ENCODE data around the genes PTGES3L, RPL27, RND2 and MEOX1.

GRCh38 chr17:42490316-42490741, 31.7 kb downstream of the ATP6V0A1 start:
- RRBS = no CpG with 5 or more reads among the region's 1 CpG

- RRBS = no CpG with 5 or more reads among the region's 8 CpGs
Measured at GRCh38 chr17:42526080-42526558, 9.9 kb upstream of the NAGLU start.

DNA sequence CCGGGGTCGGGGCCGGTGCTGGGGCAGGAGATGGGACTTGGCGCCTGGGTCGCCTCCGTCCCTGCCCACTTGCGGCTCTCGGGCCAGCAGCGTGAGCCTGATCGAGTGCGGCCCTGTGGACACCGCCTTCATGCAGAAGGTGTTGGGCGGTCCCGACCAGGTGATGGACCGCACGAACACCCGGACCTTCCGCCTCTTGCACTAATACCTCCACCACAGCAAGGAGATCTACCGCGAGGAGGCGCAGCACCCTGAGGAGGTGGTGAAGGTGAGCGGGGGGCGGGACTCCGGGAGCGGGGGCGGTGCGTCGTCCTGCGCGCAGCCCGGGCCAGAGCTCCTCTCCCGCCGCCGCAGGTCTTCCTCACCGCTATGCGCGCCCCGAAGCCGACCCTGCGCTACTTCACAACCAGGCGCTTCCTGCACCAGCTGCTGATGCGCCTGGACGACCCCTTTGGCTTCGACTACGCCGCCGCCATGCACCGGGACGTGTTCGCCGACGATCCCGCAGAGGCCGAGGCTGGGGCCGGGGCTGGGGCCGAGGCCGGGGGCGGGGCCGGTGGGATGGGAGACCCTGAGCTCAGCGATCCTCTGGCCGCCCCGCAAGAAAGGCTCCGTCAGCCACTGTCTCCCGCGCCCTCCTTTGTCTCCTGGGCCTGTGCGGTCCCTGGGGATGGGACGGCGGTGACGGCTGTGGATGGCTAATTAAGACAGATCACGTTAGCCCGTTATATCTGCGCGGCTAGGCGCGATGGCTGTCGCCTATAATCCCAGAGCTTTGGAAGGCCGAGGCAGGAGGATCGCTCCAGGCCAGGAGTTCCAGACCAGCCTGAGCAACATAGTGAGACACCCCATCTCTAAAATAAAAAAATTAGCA, 4.4 kb upstream of the HSD17B1 start:
- RRBS = 17% methylated on average over 19 of the region's 78 CpGs

DNA sequence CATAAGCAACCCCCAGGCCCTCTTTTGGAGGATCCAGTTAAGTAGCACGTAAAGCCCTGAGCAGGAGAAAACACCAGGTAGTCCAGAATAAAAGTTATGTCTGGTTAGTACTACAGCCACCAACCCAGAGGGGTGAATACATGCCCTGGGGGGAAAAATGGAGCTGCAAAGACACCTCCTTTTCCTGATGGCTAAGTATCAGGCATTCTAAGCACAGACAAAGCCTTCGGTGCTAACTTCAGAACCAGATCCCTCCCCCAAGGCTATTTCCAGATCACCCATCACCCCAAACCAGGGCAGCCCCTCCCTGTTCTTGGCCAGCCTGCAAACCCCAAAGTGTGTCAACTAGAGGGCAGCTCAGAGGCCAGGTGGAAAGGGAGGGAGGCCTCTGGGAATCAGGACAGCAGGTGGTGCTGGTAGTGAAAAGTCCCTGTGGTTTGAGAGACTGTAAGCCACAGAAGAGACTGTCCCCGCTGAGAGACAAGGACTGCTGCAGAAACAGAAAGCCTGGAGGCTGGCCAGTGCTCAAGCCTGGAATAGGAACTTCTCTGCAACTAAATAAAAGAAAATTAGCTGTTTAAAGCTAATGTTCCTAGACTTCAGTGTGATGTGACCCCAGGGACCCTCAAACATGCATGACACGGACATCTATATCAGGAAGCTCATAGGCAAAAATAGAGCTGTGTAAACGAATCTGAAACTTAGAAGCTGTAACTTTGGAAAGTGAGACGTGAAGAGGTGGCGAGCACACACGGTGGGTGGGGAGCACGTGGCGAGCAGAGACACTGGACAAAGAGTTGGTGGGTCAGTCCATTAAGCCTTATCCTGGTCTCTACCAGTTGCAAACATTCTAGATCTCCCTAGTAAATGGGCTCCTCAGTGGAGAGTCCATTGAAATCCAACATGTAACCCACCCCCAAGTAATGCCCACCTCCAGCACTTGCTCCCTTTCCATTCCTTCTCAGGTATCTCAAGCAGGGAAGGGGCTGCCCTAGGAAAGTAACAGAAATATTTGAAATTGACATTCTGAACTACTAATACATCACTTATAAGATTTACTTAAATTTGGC, 9.2 kb downstream of the TUBG1 start:
- RRBS = no CpG with 5 or more reads among the region's 10 CpGs

GRCh38 chr17:42677684-42678924, 1.3 kb upstream of the PLEKHH3 start:
- RRBS = 0% methylated on average over 2 of the region's 58 CpGs

GRCh38 chr17:42809895-42810879, 11.5 kb downstream of the CNTD1 start:
- RRBS = no CpG with 5 or more reads among the region's 3 CpGs

- RRBS = no CpG with 5 or more reads among the region's 11 CpGs
Measured at GRCh38 chr17:42979381-42979751, 514 bp downstream of the PTGES3L start.

DNA sequence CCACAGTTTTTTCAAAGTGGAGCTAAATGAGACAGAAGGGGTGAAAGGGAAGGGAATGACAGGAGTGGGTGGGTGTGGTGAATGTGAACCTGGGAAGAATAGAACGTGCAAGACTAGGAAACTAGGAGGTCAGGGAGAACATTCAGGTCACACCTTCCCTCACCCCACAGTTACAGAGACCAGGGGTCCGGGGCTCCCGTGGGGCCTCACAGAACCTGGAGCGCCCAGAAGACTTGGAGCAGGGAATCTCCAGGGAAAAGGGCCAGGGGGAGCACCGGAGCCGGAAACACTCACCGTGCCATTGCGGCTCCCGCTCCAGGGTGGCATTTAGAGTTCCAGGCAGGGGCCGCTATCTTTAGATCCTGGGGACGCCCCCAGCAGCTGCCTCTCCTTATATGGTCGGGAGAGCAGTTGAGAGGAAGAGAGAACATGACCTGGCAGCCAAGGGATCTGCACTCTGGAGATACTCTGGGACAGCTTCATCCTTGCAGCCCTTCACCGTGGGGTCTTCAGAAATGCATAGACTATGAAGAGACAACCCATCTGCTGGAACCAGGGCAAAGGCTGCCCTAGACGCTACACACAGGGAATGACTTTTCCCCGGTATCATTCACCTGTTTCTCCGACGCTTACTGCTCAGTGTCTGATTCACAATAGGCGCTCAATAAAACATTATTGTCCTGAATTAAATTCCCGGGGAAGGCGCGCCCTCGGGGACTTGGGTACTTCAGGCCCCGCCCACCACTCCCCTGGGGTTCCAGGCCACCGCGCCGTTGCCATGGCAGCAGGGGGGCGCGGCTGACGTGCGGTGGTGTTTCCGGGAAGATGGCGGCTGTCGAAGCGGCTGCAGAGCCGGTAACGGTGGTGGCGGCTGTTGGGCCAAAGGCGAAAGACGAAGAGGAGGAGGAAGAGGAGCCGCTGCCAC, at the start of gene PTGES3L:
Gene PTGES3L (minus strand): TSS at position 329 of the 925 bp plus-strand sequence.
- RRBS = 5% methylated on average over 20 of the region's 40 CpGs

DNA sequence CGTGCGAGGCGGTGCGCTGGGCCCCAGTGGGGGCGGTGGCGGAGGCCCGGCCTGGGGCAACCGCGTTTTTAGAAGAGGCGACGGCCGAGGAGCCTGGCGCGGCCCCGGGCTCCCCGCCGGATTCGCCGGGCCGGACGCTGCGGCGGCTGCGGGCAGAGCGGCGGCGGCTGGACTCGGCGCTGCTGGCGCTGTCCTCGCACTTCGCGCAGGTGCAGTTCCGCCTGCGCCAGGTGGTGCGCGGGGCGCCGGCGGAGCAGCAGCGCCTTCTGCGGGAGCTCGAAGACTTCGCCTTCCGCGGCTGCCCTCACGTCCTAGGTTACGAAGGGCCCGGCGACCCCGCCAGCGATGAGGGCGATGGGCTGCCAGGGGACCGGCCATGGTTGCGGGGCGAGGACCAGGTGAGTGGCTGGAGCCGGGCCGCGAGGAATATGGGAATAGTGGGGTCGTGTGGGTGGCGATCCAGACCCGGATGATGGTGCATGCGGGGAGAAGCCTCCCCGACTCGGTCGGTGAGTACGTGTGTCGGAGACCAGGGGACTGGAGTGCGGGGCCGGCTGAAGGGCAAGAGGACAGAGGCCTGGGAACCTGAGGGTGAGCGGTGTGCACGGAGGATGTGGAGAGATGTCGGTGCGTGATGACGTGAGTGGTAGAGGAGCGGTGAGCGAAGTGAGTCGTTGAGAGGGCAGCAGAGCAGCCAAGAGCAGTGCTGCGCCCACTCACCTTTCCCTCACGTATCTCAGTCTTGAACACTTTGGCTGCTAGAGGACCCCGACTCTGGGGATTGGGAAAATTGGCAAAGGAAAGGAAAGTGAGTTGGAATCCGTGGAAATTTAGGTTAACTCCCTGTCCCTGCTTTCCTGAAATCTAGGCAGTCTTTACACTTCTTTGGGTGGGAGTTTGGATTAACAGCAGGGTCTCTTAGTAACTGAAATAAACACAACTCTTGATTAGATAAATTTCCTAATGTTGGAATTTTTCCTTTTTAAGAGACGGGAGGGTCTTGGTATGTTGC, 618 bp downstream of the RUNDC1 start:
- RRBS = 1% methylated on average over 41 of the region's 83 CpGs

GRCh38 chr17:42997833-42999080, at the start of gene RPL27:
TSS of gene RPL27 (plus strand) at chr17:42998419.
- RRBS = 2% methylated on average over 20 of the region's 53 CpGs

GRCh38 chr17:43018477-43019054, 3.6 kb downstream of the VAT1 start:
- RRBS = no CpG with 5 or more reads among the region's 8 CpGs

DNA sequence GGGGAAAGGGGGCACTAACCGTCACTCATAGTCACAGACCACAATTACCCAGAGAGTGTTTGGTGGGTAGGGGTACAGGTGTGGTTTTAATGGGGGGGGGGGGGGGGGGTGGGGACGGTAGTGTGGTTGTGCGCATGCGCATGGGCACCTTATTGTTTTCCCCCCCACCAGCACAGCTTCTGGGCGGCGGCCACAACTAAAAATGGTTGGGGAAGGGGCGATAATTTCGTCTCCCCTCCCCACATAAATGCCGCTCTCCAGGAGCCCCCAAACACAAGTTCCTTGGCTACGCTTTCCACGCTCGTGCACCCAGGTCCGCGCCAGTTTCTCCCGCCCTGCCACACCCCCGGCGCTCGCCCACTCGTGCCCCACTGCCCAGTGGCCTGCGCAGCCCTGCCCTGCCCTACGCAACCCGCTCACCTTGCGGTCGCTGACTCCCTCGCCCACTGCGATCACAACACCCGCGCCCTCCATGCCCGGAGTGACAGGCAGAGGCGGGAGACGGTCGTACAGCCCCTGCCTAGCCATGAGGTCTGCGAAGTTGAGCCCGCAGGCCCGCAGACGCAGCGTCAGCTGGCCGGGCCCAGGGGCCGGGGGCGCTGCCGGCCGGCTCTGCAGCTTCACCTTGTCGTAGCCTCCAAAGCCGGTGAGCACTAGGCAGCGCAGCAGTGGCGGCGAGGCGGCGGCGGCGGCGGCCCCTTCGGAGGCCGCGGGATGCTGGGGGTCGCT, 505 bp downstream of the VAT1 start:
- RRBS = under 1% methylated on average over 14 of the region's 56 CpGs

DNA sequence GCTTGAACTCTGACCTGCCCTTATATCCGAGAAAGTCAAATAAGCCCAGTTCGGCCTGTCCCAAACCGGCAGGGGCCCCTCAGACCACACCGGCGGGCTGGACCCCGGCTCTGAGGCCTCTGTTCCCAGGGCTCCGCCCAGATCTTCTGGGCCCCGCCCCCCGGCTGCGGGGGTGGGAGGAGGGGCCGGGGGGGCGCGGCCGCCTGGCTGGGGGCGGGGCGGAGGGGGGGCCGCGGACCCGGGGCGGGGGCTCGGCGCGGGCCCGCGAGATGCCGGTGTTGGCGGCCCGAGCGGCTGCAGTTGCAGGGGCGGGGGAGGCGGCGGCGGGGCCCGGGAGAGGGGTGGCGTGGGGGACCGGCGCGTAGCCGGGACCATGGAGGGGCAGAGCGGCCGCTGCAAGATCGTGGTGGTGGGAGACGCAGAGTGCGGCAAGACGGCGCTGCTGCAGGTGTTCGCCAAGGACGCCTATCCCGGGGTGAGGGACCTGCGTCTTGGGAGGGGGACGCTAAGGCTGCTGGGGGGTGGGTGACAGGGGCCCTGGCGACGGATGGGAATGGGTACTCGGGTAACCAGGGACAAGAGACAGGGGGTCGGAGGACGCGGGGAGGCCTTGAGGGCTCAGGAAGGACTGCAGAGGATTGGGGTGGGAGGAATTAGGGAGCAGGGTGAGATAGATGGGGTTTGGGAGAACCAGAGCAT, at the start of gene RND2:
Gene RND2 (plus strand): TSS at position 257 of the 699 bp plus-strand sequence.
- RRBS = 4% methylated on average over 29 of the region's 57 CpGs

- RRBS = no CpG with 5 or more reads among the region's 12 CpGs
Measured at GRCh38 chr17:43135845-43136681, 10.9 kb upstream of the BRCA1 start.

GRCh38 chr17:43169976-43170894, 779 bp upstream of the NBR1 start:
- RRBS = no CpG with 5 or more reads among the region's 38 CpGs

GRCh38 chr17:43529834-43531356, 15.7 kb downstream of the ETV4 start:
- RRBS = 25% methylated on average over 3 of the region's 35 CpGs

GRCh38 chr17:43556402-43556818, 10.3 kb upstream of the ETV4 start:
- RRBS = no CpG with 5 or more reads among the region's 5 CpGs

DNA sequence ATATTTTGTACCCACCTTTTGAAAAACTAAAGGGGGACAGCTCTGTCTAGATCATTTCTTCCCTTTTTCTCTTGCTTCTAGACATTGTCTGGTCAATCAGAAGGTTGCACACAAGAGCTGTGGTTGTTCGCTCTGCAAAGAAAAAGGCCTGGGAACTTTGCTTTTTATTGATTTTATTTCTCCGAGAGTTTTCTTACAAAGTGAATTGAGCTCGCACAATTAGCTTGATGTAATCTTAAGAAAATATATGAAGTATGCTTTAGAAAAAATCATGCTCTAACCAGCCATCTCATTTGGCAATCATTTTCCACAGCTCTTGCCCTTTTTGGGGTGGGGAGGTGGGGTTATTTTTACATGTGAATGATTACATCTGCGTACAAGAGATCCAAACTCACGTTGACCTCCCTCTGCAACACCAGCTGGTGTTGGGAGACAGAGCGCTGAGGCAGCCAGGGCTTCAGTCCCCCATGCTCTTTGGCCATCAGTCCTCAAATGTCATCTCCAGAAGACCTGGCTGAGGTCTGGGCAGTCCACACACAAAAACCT, 21.4 kb downstream of the MEOX1 start:
- RRBS = no CpG with 5 or more reads among the region's 6 CpGs

- RRBS = 9% methylated on average over 29 of the region's 90 CpGs
Measured at GRCh38 chr17:43645533-43646718, 15.8 kb downstream of the MEOX1 start.

DNA sequence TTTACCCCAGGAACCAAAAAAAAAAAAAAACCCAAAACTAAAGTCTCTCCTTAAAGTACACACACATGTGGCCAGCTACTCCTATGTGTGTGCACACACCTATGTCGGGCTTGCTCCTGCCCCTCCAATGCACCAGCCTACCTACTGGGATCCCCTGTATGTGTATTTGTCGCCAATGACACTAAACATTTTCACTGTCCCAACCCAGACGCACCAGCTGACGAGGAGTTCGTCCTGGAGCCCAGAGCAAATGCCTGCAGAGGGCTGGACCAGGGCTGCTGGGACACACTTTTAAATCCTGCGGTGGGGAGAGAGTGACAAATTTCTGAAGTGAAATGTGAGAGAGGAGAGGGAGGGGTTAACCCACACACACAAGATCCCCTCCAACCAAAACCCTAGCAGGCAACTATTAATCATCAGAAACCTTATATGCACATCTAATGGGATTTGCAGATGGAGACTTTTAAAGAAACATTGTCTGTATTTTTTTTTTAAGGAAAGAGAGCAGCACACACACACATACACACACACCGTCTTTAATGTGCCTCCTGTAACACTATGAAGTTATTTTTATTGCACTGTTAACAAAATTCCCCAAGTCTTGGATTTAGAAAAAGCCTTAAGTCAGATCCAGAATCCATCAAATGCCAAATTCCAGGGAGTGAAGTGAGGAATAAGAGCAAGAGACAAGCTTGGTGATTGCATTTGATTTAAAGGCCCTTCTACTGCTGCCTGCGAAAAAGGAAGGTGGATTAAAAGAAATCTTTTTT, at the start of gene MEOX1:
Gene MEOX1 (minus strand): TSS at position 266 of the 770 bp plus-strand sequence.
- RRBS = no CpG with 5 or more reads among the region's 8 CpGs

Data from mononuclear cell (primary cell).